MCF 10A (cell line): ENCODE results near the gene ORC3.

DNA sequence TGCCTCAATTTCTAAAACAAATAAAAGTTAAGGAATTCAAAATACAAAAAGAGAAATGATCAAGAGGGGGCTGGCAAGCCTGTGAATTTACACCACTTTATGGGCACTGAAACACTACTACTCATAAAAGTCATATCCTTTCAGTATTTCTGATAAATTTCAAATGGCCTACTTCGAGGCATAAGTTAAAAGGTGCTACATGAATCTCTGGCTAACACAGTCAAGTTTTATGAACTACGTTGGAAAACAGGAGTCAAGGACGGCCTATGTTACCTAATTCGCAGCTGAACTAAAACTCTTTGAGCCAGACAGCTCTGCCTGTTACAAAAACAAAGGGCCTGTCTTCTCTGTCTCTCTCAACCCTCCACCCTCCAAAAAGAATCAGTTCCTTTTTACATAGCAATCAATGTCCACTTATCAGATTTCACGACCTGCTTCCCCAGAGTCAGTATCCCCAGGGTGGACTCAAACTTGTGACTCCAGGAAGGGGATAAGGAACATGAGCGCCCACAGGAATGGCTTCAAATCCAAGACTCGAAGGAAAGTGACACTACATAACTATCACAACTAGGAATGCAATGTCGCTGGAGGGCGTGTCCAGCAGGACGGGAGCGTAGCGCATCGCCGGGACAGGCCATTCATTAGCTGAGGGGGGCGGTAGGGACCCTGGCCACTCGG lies 704 bp downstream of the IBTK start:
- PRO-cap: bidirectional peak, plus-strand start at position 641 of the sequence, minus-strand start at position 546 of the sequence
- RRBS: under 1% methylated on average over 3 of the region's 16 CpGs

DNA sequence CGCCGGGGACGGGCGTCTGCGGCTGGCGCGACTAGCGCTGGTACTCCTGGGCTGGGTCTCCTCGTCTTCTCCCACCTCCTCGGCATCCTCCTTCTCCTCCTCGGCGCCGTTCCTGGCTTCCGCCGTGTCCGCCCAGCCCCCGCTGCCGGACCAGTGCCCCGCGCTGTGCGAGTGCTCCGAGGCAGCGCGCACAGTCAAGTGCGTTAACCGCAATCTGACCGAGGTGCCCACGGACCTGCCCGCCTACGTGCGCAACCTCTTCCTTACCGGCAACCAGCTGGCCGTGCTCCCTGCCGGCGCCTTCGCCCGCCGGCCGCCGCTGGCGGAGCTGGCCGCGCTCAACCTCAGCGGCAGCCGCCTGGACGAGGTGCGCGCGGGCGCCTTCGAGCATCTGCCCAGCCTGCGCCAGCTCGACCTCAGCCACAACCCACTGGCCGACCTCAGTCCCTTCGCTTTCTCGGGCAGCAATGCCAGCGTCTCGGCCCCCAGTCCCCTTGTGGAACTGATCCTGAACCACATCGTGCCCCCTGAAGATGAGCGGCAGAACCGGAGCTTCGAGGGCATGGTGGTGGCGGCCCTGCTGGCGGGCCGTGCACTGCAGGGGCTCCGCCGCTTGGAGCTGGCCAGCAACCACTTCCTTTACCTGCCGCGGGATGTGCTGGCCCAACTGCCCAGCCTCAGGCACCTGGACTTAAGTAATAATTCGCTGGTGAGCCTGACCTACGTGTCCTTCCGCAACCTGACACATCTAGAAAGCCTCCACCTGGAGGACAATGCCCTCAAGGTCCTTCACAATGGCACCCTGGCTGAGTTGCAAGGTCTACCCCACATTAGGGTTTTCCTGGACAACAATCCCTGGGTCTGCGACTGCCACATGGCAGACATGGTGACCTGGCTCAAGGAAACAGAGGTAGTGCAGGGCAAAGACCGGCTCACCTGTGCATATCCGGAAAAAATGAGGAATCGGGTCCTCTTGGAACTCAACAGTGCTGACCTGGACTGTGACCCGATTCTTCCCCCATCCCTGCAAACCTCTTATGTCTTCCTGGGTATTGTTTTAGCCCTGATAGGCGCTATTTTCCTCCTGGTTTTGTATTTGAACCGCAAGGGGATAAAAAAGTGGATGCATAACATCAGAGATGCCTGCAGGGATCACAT lies 1.8 kb downstream of the TPBG start:
- PRO-cap: bidirectional peak, plus-strand start at position 443 of the sequence, minus-strand start at position 196 of the sequence; bidirectional peak, plus-strand start at position 694 of the sequence, minus-strand start at position 669 of the sequence
- RRBS: no CpG with 5 or more reads among the region's 79 CpGs

GRCh38 chr6:83085121-83085980 lies 17.9 kb downstream of the DOP1A start:
- PRO-cap: no peak
- RRBS: no CpG with 5 or more reads among the region's 7 CpGs

- PRO-cap: bidirectional peak, plus-strand start at chr6:83194075, minus-strand start at chr6:83193957
- RRBS: 1% methylated on average over 18 of the region's 66 CpGs
Measured at GRCh38 chr6:83193521-83194766, 787 bp downstream of the RWDD2A start.

DNA sequence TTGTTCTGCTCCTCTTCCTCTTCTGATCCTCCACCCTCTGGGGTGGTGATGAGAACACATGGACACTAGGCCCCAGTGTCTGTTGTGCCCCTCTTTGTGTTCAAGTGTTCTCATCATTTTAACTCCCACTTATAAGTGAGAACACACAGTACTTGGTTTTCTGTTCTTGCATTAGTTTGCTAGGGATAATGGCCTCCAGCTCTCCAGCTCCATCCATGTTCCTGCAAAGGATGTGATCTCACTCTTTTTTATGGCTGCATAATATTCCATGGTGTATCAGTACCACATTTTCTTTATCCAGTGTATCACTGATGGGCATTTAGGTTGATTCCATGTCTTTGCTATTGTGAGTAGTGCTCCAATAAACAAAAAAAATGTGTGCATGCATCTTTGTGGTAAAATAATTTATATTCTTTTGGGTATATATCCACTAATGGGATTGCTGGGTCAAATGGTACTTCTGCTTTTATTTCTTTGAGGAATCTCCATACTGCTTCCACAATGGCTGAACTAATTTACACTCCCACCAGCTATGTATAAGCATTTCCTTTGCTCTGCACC lies 67.5 kb downstream of the RWDD2A start:
- PRO-cap: no peak

DNA sequence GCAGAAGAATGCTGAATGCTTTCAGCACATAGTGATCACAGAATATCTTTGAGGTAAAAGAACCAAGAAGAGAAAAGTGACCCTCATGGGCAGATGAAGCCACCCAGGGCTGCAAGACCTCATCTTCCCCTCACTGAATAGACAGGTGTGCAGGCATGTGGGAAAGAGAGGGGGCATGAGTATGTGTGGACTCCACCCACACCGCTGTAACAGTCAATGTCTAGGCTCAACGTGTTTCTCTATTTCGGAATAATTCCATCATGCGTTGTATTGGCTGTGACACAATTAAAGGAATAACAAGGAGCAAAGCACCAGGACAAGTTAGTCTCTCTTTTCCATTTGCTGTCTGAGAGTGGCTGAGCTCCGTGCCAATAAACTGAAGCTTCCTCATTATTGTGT lies 7.2 kb upstream of the MRAP2 start:
- PRO-cap: no peak
- RRBS: no CpG with 5 or more reads among the region's 5 CpGs

GRCh38 chr6:84088978-84089468 lies 55.5 kb downstream of the MRAP2 start:
- PRO-cap: no peak
- RRBS: no CpG with 5 or more reads among the region's 5 CpGs

DNA sequence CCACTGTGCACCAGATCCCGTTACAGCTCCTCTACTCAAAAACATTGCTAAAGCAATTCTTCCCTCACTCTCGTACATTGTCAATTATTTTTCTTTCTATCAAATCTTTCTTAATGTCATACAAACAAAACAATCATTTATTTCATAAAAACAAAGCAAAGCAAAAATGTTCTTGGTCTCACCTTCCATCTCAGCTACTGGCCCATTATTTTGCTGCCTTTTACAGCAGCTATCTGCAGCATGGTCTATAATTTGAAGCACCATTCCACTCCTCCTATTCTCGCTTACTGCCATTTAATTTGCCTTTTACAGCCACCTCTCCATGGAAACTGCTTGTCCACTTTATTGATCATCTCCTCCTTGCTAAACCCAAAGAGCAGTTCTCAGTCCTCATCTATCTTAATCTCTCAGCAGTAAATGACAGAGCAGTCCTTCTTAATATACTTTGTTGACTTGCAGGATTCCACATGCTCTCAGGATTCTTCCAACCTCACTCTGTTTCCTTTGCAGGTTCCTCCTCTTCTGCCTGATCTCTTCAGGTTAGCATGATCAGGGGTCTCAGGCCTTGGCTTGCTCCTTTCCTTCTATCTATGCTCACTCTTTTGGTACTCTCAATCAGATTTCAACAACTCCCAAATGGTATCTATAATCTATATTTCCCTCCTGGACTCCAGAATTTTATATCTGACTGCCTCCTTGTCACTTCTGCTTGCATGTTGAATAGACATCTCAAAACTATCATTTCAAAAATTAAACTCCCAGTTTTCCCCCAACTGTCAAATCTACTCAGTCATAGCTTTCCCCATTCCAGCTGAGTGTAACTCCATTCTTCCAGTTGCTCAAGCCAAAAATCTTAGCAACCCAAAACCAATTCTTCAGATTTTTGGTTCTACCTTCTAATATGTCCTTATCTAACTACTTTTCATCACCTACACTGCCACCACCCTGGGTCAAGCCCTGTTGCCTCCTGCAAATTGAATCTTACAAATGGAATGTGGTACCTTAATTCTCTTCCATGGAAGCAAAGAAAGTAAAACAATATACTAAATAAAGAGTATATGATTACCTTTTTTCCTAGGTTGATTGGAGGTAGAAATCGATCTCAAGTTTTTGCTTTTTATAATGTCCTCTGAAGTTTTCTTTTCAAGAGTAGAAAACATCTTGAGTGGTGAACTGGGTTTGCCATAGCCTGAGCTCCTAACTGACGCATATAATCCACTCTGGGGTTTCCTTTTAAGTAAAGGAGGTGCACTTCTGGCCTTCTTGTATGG lies 42.9 kb downstream of the CEP162 start:
- PRO-cap: no peak
- RRBS: no CpG with 5 or more reads among the region's 5 CpGs

GRCh38 chr6:84777850-84778277 lies 13.5 kb upstream of the TBX18 start:
- PRO-cap: no peak
- RRBS: no CpG with 5 or more reads among the region's 1 CpG

GRCh38 chr6:85451411-85451624 lies 1.4 kb downstream of the NT5E start:
- PRO-cap: no peak

- PRO-cap: no peak
- RRBS: no CpG with 5 or more reads among the region's 4 CpGs
Measured at GRCh38 chr6:85609626-85610879, 16.4 kb upstream of the SNX14 start.

DNA sequence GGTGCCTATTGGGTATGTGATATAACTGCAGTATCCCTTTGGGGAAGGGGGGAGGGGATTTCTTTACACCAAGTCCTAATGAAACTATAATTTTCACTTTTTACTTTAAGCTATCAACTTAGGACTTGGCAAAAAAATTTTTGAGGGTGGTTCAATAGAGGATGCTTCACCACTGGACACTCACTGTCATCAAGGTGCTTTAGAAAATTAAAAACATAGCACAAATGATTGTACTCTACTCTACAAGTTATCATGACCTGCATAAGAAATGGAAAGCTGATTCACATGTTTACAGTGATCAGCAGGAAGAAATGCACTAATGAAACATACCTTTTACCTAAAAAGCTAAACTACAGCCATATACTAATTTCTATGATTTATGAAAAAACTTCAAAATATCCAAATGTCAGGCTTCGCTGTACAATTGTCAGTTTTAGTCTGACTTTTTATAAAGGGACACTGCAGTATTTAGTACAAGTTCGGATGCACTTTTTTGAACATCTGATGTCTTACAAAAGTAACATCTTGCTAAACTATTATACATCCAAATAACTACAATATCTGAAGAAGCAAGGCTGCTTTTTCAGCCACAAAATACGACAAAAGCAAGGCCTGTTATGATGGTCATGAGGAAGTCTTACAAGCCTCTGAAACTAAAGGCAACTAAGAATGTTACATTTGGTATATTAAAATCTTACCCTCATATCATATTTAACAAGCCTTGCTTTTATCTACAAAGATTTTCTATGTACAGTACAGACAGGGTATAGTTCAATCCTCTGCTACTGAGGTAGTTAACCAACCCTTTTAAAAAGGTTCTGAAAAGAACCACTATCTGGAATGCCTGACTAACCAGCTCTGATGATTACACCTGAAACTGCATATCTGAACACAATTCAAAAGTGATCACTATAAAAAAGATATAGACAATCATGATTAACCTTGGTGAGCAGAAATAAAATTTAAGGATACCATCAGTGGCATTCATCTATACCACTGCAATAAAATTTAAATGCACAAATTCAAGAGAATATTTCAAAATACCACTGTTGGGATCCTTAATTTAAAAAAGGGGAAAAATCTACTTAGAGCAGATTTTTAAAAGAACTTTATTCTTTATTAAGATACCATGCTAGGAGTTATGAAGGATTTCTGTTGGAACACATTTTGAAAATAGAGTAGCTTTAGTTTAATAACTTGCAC lies 18.2 kb upstream of the SNX14 start:
- PRO-cap: no peak
- RRBS: no CpG with 5 or more reads among the region's 3 CpGs

DNA sequence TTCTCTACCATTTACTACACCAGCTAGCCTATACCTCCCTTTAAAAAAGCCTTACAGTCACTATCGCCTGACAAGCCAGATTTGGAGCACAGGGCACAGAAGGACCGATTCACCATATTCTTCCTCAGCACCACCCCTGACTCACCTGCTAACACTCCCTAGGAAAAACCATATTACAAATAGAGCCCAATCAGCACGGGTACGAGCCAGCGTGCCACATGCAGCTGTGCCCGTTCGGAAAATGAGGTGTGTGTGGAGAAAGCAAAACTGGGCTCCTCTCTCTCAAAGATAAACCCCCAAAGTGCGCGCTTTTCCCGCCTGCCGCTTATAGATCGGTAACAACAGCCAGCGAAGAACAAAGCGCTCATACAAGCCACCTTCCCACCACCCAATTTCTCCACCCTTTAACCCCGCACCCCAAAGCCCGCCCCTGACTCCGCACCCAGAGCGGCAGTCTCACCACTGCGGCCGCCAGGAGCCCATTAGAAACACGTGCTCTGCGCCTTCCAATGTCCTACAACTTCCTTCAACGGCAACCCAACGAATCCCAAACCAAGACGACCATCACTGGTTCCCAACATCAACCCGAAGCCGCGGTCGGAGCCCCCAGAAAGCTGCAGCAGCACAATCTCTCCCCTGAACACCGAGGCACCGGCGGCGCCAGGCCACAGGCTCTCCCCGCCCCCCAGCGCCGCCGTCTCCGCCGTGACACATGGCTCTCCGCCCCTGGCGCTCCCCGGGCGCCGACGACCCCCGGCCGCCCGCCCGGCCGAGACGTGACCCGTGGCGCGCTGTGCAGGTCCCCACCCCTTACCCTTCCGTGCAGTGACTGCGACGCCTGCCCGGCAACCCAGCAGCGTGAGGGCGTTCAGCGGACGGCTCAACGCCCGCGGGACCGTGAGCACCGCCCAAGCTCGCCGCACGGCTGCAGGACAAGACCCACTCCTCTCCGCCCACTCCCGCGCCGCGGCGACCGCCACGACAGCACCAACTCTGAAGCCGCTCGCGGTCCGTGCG lies 848 bp downstream of the SYNCRIP start:
- PRO-cap: bidirectional peak, plus-strand start at position 453 of the sequence, minus-strand start at position 464 of the sequence; bidirectional peak, plus-strand start at position 956 of the sequence, minus-strand start at position 833 of the sequence
- RRBS: under 1% methylated on average over 18 of the region's 83 CpGs

GRCh38 chr6:85678813-85679646 lies 36.3 kb upstream of the SYNCRIP start:
- PRO-cap: bidirectional peak, plus-strand start at chr6:85679016, minus-strand start at chr6:85678733; bidirectional peak, plus-strand start at chr6:85679261, minus-strand start at chr6:85679185
- RRBS: under 1% methylated on average over 12 of the region's 68 CpGs

DNA sequence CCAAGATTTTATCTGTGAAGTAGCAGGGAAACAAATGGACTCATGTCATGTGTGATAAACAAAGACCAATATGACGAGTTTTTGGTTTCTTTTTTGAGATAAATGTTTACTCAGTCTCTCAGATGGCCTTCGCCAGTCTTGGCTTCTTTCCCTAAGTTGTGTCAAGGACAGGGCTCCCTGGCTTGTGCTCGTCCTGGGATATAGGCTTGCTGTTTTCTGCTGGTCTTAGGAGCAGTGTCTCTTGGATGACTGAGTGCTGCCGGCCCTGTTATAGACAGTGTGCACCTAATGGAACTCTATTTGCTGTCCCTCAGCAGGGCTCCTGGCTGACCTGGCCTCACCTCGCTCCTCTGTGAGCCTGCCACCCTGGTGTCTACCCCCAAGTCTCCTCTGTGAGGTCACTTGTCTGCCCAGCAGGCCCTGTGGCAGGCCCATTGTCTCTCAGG lies 324.2 kb upstream of the SYNCRIP start:
- PRO-cap: no peak
- RRBS: no CpG with 5 or more reads among the region's 5 CpGs

GRCh38 chr6:87154479-87154776 lies 937 bp upstream of the ZNF292 start:
- PRO-cap: no peak
- RRBS: no CpG with 5 or more reads among the region's 4 CpGs

DNA sequence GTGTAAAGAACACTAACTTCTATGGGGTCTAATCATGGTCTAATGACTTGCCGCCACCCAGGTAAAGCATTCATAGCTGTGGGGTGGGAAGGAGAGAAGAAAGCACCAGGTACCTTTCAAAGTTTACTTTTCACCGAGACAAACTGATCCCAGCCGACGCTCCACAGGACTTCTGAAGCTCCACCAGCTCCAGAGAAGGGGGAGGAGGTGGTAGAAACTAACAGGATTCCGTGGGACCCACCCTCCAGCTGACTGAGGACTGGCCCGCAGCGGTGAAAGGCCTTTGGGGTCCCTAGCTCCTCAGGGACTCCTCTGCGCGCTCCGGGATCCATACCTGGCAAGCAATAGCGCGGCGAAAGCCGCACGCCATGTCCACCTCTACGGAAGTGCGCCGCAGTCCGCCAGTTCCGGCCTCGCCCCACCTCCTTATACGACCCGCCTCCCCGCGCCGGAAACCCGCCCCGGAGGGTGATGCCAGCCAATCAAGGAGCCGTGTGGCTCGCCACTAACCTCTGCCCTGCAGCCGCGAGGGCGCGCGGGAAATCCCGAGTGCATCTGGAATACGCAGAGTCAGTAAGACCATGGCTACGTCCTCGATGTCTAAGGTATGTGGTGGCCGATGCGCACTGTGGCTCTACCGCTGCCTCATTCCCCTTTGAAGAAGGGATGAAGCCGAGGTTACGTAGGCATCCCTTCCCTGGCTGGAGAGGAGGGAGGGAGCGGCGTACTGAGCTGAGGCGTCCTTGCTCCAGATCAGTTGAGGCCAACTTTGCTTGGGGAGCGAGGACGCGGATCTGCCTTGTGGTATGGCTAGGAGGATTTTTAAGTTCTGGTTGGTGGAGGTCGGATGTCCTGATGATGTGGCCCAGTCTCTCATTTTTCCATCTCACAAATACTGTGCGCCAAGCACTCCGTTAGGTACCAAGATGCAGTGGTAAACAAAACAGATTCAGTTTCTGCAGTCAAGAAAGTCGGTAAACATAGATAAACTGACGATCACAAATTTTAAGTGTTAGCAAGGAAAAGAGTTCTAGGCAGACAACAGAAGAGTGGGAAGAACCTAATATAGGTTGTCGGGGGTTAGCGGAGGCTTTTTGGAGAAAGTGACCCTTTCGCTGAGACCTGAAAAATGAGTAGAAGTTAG lies at the start of gene ORC3:
TSS of gene ORC3 (plus strand) at position 548 of the 1,144 bp plus-strand sequence.
- PRO-cap: bidirectional peak, plus-strand start at position 548 of the sequence, minus-strand start at position 388 of the sequence; bidirectional peak, plus-strand start at position 819 of the sequence, minus-strand start at position 796 of the sequence
- RRBS: under 1% methylated on average over 15 of the region's 58 CpGs

GRCh38 chr6:87741942-87742658 lies 40.1 kb upstream of the AKIRIN2 start:
- PRO-cap: no peak
- RRBS: no CpG with 5 or more reads among the region's 5 CpGs

GRCh38 chr6:87756659-87757252 lies 54.7 kb upstream of the AKIRIN2 start:
- PRO-cap: no peak
- RRBS: no CpG with 5 or more reads among the region's 3 CpGs

GRCh38 chr6:87922027-87922572 lies 125.5 kb upstream of the SPACA1 start:
- PRO-cap: no peak
- RRBS: no CpG with 5 or more reads among the region's 2 CpGs